Thoracic aorta endothelial cell (primary cell): ENCODE results near the genes C15orf48 and SQOR.

DNA sequence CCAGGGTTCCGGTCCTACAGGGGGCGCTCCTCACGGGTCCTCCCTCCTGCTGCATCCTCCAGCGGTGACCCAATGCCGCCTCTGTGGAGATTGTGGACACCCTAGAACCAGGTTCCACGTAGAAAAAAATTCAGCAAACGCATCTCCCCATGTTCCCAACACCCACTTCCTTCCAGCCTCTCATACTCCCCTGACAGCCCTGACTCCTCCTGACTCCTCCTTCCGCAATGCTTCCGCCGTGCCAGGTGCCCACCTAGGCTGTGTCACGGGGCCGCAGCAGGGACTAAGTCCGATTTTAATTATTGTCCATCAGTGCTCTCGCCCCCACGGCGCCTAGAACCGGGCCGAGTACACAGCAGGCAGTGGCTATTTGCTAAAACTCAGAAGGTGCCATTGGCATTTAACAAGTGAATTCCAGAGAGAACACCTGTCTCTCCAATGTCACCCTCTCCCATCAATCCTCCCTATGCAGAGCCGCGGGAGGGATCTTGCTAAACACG is 11.3 kb upstream of the SHF start:
- CAGE, long polyA plus RNA, result no peak

DNA sequence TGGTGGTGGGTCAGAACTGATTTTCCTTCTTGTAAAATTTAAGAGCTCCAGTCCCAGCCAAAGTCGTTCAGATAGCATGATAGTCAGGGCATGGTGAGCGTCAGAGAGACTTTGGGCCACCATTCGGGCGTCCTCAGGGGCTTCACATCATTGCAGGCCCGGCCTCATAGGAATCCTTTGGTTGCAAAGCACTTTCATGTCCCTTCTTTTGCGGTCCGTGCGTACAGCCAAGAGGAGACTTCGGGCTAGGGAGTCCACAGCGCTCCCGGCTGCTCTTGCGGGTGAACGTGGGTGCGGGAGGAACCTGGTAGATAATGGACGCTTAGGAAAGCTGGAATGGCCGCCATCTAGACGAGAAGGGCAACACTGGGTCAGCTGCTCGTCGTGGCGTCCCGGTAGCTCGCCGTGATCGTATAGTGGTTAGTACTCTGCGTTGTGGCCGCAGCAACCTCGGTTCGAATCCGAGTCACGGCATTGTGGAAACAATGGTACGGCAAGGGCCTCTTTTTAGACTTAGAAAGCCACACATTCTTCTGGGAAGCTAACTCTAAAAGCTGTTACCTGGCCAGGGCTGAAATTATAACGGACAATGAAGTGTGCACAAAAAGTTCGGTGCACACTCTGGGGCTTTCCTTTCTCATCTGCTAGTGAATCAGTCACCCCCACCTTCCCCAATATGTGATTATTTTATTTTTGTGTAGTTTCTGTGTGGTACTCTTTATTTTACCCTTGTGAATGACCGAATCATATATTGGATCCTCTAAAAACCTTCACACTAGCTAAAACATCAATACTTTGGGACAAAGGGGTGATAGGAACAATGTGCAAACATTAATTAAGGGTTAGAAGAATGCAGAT is 13.2 kb upstream of the SHF start:
- CAGE, long polyA plus RNA, result no peak

DNA sequence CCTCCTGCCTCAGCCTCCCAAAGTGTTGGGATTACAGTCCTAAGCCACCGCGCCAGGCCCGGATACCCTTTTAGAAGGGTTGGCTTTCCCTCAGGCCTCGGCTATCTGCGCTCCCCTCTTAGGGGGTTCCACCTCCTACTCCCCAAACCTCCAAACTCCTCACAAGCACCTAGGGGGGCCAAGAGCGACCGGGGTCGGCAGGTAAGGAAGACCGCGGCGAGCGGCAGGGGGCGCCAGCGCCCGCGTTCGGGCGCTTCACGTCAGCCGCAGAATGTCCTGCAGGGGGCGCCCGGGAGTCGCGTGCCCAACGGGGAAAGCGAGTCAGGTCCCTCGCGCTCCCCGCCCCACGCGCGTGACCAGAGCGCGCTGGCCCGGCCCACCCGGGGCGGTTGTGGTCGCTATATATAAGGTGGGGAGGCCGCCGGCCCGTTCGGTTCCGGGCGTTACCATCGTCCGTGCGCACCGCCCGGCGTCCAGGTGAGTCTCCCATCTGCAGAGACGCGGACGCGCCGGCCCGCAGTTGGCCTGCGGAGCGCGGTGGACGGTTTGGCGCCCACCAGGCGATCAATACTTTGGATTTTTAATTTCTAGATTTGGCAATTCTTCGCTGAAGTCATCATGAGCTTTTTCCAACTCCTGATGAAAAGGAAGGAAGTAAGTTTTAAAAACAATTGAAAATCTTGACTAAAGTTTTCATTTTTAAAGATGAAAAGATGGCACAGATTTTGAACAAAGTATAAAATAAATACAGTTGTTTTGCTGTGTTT is at the start of gene C15orf48:
TSS of gene C15orf48 (plus strand) at position 432 of the 767 bp plus-strand sequence.
- CAGE, long polyA plus RNA, result no peak

DNA sequence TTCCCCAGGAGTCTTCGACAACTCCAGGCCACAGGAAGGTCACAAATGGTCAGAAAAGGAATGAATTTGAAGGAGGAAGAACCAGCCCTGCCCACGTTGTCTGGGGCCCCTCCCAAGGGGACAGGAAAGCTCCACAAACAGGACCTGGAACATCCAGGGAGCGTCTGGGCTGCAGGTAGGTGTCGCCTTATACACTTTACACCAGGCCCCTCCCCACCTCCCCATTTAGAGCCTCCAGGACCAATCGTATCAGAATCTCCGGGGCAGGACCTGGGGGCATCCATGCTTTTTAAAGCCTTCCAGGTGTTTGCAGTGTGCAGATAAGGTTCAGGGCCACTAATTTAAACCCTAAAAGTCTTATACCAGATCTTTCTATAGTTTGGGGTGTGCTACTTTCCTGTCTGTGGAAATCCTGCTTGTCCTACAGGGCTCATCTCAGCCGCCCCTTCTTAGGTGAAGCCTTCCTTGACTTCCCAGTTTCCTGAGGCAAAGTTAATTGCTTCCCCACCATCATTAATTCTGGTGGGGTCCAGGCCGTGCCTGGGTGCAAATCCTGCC is 18.3 kb downstream of the C15orf48 start:
- CAGE, long polyA plus RNA, result no peak

- CAGE, long polyA plus RNA, result no peak
Observed at GRCh38 chr15:45634405-45635698, at the start of gene SQOR. Gene SQOR (plus strand): TSS chr15:45635029.

DNA sequence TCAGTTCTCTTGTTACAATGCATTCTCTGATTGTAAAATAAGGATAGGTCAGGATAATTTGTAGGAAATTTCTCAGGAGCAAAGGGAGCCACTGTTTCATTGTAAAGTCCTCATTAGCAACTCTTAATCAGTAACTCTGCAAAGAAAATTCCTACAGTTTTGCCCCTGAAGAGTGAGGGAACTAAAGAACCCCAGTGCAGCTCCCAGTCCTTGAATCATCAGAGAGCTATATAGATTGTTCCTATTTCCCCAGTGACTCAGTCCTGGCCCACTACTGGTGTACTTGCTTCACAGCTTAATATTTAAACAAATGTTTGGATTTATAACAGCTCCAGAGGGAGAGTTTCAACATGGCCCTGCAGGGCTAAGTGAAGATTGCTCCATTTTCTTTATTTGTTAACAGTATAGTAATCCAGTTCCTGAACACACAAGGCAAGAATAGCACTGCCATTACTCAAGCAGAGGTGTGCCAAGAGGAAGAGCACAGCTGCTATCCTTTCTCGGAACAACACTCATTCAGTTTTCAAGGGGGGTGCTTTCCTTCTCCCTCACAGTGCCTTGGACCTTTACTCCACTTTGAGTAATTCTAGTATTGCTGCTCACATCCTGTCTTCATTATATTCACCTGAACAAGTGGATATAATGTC is 6.5 kb downstream of the SQOR start:
- CAGE, long polyA plus RNA, result no peak

- CAGE, long polyA plus RNA, result no peak
Observed at GRCh38 chr15:45648440-45649286, 13.8 kb downstream of the SQOR start.

DNA sequence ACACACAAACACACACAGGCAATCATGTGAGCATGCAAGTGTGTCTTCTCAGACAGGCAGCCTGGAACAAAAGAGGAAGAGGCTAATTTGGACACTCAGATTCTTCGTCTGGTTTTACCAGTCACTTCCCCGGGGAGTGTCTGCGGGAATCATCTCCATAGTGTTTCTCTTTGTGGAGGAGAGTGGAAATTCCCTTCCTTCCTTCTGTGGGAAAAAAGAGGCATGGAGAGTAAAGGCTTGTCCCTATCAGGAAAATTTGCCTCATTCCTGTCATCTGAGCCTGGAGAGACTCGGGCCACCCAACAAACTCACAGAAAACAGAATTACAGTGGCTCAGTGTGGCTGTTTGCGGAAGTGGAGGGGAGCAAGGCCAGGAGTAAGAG is 212.6 kb upstream of the SEMA6D start:
- CAGE, long polyA plus RNA, result no peak

- CAGE, long polyA plus RNA, result no peak
Observed at GRCh38 chr15:47718021-47719114, 1.1 kb downstream of the SEMA6D start.

DNA sequence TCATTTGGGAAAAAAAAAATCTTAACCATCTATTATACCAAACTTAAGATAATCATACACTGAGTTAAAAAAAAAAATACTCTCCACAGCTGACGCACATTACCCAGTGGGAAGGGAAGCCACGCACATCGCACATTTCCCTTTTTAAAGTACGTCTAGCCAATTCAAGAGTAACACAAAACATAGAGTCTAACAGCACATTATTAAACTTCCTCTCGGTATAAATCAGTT is 851 bp downstream of the MYEF2 start:
- CAGE, long polyA plus RNA, result no peak

- CAGE, long polyA plus RNA, result no peak
Observed at GRCh38 chr15:48415251-48415971, 84.2 kb downstream of the DUT start.

DNA sequence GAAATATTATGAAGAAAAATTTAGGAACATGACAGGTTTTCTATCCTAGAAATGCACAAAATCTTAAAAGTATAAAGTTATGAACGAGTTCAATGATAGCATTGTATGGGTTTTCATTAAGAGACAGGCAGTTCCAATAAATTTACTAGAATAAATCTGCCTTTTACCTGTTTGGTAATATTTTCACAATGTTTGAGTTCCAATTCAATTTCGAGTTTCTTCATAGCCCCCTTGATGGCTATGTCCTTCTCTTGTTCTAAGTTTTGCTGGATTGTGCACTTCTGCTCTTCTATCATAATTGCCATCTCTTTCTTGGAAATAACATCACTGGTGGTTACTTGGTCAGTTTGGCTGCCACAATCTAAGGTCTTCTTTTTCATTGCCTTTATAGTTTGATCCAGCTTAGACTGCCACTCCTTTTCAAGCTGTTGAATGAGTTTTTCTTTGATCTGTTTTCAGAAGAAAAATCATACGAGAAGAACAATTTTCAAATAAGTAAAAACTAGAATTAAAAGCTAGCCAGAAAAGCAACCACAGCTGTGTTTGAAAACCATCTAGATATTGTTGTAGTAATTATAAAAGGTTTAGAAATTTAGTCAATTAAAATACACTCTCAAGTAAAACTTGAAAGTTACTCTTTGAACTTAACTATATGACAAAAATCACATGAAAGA is 48.5 kb downstream of the CEP152 start:
- CAGE, long polyA plus RNA, result no peak

DNA sequence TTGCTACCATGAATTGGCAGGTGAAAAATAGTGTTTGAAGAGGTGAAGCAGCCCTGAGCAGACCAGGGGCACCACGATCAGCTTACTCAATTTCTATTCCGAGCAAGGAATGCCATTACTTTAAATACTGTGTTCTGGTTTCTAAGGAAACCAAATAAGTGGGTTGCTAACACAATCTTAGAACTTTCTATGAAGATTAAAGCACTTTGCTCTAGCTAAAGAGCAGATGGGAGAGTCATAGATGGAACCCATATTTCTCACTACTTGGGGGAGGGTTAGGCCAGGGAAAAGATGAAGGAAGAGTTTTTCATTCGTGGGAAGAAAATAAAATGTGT is 21.3 kb upstream of the SHC4 start:
- CAGE, long polyA plus RNA, result no peak

- CAGE, long polyA plus RNA, result no peak
Observed at GRCh38 chr15:49149135-49149864, 6.1 kb downstream of the COPS2 start.

DNA sequence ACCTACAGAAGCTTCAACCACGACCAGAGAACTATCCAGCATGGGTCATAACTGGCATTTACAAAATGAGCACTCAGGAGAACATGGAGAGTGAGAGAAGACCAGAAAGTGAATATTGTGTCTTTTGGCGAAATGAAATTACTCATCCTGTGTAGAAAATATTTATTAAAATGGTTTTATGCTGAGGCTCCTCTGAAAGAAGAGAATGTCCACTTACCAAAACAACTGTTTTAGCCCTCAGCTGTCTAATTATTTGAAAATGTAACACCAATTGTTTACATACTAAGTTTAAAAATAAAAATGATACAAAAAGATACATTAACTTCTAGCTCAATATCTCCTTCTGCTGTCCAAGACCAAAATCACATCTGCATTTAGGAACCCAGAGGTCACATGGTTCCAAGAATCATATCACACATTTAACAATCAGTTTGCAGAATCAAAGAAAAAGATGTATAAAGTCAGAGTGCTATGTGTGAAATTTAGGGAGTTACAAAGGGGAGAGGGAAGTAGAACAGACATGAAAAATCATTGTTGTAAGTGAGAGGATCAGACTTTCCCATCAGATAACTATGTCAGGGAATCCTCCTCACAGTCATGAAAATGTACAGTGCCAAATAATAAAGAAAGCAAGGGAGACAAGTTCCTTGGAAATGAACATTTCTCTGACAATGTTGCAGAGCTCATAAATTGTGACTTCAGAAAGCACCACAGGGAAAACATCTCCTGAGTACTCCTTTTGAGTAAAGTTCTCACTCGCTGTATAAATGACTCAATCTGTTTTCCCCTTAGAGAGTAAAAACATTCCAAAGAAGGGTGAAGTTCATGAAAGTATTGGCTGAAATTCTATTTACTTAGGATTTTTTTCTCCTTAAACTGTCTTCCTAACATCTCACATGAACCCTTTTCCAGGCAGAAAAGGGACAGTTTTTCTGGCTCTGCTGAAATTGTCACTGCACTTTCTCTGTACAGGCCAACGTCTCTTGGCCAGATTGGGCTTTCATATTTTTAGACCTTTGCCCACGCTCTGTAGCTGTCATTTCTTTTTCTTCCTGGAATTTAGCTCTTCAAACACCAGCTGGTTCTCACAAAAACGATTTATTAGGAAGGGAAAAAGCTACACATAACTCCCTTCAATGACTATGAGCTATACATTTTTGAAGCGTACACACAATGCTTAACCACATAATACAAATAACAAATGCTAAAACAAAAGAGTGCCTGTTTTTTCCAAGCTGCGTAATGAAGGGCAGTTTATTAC is 216.5 kb downstream of the ATP8B4 start:
- CAGE, long polyA plus RNA, result no peak

DNA sequence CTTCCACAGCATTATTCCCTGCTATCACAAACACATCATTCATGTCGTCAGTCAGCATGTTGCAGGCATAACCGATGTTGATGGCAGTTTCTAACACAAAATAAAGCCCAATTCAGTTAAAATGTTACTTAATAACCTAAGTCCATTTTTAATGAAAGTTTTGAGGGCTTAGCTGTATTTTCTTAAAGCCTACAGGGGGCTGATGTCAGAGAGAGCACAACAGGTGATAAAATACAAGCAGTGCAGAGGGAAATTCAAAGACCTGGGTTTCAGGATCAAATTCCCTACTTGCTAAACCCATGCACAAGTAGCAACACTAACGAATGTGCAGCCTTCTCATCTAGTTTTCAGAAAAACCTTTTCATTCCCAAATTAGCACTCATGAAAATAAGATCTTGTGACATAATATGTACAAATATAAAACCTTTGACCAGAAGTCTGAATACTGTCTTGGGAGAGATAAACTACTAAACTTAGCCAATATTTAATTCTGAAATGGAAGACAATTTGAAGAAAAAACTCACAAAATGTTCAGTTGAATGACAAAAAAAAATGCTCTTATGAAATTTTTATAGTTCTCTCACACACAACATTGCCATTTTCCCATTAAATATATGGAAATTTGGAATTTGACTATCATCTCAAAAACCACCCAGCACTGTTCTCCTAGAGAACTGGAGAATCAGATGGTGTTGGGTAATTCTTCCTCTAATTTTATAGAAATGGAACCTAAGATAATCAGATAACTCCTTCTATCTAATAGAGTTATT is 201.9 kb downstream of the ATP8B4 start:
- CAGE, long polyA plus RNA, result no peak

GRCh38 chr15:50055218-50056084 is 63.6 kb downstream of the ATP8B4 start:
- CAGE, long polyA plus RNA, result no peak

DNA sequence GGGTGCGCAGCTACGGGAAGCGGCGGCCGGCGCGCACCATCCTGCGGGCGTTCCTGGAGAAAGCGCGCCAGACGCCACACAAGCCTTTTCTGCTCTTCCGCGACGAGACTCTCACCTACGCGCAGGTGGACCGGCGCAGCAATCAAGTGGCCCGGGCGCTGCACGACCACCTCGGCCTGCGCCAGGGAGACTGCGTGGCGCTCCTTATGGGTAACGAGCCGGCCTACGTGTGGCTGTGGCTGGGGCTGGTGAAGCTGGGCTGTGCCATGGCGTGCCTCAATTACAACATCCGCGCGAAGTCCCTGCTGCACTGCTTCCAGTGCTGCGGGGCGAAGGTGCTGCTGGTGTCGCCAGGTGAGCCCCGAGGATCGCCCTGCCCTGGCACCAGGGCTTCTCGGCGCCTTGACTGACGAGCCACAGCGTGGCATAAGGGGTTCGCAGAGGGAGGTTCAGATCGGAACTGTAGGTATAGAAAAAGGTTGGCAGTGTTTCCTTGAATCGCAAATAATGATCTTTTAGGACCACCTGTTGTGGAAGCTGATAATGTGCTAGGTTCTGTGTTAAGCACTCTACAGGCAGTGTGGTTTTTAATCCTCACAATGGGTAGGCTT is 661 bp downstream of the SLC27A2 start:
- CAGE, long polyA plus RNA, result no peak

GRCh38 chr15:50227033-50227588 is 38.4 kb downstream of the HDC start:
- CAGE, long polyA plus RNA, result no peak

DNA sequence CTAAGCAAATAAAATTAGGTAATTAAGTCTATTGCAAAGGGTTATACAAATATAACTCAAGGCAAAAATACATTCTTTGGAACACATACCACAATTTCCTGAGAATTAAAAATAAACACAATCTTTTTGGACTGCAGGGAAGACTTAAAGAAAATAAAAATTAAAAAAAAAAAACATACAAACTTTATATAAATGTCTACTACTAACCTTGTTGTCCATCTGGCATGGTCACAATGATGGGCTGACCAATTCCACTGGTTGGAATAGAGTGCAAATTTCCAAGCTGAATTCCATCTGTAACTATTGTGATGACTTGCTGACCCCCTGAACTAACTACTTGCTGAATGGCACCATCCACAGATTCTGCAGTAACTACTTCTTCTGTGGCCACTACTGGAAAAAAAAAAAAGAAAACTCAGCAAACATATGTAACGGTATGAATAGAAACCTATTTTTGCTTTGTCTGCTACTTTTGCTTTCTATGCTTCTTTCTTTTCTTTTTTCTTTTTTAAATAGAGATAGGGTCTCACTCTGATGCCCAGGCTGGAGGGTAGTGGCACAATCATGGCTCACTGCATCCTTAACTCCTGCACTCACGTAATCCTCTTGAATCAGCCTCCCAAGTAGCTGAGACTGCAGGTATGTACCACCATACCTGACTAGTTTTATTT is 23.9 kb upstream of the HDC start:
- CAGE, long polyA plus RNA, result no peak